Subcutaneous preadipocyte (primary cell): ENCODE data around the gene DGUOK.

DNA sequence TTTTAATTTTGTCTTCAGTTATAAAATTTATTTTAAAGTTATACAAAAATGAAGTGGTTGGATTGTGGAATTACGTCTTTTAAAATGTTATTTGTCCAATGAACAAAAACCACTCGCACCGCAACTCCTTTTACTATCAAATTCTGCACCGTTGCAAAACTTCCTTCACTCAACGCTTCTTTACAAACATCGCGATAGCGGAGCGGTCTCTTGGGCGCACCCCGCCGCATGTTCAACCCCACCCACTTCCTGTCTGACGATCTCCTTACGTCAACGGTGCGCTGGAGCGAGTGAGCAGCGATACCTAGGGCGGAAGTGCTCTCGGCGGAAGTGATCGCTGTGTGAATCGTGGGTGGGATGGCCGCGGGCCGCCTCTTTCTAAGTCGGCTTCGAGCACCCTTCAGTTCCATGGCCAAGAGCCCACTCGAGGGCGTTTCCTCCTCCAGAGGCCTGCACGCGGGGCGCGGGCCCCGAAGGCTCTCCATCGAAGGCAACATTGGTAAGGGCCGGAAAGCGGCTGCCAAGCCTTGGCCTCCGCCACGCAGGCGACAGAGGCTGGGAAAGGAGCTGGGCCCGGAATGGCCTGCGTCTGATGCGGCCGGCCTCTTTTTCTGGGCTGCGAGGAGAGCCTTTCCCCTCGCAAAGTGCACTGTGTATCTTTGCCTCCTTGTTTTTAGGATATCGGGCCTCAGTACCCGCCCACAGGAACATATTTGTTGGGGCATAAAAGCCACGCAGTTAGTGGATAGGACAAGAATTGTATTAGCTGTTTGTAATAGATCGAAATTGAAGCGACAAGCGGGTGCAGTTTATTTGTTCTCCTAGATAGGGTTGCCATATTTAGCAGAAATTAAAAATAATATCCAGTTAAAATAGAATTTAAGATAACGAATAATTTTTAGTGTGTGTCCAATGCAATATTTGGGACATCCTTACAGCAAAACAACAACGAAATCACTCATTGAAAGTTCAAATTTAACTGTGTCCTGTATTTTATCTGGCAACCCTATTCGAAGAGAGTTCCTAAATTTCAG lies at the start of gene DGUOK:
DGUOK (plus strand) TSS at position 327 of the 1,034 bp plus-strand sequence.
- CAGE, long polyA plus RNA: no peak

- CAGE, long polyA plus RNA: no peak
These were observed 52.9 kb downstream of the TET3 start for GRCh38 chr2:74037308-74038240.

- CAGE, long polyA plus RNA: no peak
These were observed 62.4 kb downstream of the TET3 start for GRCh38 chr2:74047131-74047523.

DNA sequence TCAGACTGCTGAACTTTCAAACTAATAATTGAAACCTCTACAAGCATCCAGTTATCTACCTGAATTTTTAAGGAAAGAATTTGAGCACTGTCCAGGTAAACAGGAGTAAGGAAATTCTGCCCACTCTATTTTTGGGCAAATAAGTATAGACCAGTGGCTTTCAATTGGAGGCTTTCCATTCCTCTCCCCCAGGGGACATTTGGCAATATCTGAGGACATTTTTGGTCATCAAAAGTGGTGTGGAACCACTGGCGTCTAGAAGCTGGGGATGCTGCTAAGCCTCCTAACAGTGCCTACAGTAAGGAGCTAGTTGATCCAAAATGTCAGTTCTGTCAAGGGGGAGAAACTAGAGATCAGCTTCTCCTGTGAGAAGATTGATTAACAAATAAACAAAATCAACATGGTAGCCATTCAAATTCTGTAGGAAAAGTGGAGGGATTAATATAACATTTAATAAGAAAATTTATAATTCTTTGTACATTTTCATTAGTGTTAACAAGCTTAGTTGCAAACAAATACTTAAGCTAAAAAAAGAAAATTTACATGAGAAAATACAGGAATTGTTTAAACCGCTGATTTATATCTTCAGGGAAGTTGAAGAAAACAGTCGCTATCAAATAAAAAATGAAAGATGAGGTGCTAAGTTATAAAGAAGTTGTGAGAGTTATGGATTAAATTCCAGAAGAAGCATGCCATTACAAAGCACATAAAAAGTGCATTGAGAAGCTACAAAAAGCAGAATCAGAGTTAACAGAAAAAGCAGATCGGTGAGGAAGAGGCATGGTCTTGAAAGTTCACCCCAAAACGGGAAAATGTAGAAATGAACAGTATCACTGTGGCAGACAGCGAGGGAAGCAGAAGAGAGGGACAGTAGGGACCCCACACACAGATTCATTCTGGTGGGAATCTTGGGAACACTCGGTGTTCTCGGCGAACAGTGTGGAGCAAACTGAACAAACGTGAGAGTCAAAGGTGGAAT lies 73.0 kb downstream of the TET3 start:
- CAGE, long polyA plus RNA: no peak

GRCh38 chr2:74100202-74100855 lies 47.4 kb downstream of the BOLA3 start:
- CAGE, long polyA plus RNA: no peak

- CAGE, long polyA plus RNA: no peak
These were observed 4.5 kb upstream of the BOLA3 start for GRCh38 chr2:74152182-74152709.

DNA sequence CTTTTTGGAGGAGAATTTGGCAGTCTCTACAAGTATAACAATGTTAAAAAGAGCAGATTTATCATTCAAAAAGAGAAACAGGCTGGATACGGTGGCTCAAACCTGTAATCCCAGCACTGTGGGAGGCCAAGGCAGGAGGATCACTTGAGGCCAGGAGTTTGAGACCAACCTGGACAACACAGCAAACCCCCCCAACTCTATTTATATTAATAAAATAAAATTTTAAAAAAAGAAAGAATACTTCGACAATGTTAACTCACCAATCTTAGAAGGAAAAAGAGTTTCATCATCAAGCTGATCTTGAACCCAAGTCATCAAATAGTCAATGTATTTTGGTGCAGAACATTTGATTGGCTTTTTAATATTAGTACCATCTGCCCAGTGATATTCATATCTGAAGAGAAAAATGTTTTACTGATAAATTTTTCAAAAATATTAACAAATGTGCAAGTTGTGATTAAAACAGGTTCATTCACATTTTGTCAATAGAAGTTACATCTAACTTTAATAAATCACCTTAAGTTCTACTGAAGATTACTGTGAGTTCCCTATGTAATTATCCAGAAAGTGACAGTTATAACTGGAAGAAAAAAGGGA lies 13.6 kb downstream of the MOB1A start:
- CAGE, long polyA plus RNA: no peak

GRCh38 chr2:74199417-74200400 lies 1.3 kb downstream of the MTHFD2 start:
- CAGE, long polyA plus RNA: no peak

- CAGE, long polyA plus RNA: no peak
These were observed 8.5 kb downstream of the SLC4A5 start for GRCh38 chr2:74334749-74335056.

GRCh38 chr2:74414037-74414422 lies 7.4 kb downstream of the C2orf81 start:
- CAGE, long polyA plus RNA: no peak

- CAGE, long polyA plus RNA: no peak
These were observed 6.3 kb downstream of the C2orf81 start for GRCh38 chr2:74414802-74415784.

DNA sequence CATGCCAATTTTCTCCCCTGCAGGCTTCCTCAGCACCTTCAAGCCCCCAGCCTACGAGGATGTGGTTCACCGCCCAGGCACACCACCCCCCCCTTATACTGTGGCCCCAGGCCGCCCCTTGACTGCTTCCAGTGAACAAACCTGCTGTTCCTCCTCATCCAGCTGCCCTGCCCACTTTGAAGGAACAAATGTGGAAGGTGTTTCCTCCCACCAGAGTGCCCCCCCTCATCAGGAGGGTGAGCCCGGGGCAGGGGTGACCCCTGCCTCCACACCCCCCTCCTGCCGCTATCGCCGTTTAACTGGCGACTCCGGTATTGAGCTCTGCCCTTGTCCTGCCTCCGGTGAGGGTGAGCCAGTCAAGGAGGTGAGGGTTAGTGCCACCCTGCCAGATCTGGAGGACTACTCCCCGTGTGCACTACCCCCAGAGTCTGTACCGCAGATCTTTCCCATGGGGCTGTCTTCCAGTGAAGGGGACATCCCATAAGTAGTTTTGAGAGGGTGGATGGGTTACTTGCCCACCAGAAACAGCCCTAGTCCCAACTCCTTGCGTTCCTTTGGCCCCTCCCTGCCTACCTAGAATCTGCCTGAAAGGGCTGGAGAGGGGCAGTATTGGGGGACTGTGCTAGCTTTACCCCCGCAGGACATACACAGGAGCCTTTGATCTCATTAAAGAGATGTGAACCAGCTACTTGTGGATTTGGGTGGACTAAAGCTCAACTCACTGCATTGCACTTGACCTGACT lies 2.1 kb downstream of the WBP1 start:
- CAGE, long polyA plus RNA: no peak

- CAGE, long polyA plus RNA: no peak
These were observed 3.4 kb downstream of the WBP1 start for GRCh38 chr2:74461358-74462342.

DNA sequence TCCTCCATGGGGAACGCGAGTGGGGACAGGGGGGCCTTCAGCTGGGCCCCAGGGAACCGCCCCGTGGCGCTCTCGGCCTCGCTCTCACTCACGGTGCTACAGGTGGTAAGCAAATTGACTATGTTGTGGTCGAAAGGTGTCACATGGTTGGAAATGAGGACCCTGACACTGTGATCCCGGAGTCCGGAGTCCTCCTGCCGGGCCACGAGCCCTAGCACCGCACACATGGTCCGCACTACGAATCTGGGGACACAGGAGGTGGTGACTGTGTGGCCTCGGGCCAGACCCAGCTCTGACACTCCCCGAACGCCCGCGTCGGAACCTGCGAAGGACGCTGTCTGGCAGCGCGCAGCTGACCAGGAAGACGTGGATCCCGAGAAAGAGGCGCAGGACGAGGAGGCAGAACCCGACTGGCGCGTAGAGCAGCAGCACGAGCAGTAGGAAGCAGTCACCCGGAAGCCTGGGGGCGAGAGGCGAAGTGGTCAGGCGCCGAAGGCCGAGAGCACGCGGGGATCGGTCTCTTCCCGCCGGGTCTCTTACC lies 396 bp downstream of the AUP1 start:
- CAGE, long polyA plus RNA: no peak

- CAGE, long polyA plus RNA: no peak
These were observed 4.3 kb downstream of the LOXL3 start for GRCh38 chr2:74549186-74550036.

DNA sequence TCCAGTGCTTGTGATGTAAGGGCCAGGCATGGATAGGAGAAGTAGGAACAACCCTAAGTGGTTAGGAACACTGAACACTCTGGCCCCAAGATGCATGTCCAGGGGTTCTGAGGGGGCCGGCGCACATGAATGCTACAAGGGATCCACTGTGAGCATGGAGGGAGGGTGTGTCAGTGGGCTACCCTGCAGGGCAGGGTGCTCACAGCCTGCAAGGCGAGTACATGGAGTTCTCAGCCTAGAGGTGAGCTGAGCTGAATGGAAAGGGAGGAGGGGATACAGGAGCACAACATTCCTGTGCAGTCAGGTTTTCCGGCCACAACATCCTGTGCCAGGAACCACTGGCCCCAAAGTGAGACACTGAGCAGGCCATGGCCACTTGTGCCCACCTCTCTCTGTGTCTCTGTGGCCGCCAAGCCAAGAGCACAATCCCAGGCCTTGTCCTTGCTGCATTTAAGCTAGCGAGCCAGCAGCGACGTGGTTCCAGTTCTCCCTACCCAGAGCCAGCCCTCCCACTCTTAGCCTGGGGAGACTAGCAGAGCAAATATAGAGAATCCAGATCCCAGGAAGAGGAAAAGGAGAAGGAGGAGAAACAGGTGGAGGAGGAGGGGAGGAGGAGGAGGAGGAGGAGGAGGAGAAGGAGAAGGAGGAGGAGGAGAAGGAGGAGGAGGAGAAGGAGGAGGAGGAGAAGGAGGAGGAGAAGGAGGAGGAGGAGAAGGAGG lies 6.1 kb downstream of the DOK1 start:
- CAGE, long polyA plus RNA: no peak

DNA sequence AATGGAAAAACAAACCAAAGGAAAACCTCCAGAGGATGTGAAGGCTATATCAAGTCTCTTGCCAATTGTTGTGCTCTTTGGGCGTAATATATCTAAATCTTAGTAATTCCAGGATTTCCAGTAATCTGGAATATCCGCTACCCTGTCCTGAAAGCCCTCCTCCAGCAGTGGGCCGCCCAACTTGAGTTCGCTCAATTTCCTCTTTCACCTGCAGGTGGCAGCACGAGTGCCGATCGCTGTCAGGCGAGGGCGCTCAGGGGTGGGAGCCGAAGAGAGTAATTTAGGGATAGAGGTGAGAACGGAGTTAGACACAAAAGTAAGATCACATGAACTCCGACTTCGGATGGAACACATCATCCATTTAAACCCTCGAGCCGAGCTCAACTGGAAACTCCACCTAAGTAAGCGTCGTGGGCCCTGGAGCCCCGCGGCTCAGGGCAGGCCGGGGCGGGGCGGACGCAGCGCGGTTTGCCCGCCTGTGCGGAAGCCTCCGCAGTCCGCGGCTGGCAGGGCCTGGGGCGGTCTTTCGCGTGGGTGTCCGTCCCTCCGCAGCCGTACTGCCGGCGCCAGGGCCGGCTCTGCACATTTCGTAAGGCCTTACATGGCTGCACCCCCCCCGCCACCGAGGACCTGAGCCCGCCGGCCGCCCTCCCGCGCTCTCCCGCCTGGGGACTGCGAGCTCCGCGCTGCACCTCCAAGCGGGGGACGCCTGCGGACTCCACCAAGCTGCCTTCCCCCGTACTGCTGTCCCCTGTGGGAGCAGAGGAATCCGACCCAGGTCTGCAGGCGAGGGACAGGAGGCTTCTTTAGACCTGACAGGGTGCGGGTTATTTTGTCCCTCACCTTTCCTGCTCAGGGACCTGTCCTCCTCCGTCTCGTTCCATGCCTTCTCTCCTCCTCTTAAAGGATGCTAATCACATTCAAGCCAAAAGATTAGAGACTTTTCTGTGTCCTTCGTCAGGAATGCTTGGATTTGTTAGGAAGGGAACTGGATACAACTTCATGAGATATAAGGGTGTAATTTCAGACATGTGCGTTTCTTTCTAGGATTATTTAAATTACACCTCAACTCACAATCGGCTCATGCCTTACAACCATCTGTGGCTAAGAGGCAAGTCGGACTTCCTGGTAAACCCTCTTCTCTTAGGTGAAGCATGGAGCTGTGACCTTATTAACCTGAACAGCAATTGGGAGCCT lies 61.3 kb downstream of the SEMA4F start:
- CAGE, long polyA plus RNA: no peak

DNA sequence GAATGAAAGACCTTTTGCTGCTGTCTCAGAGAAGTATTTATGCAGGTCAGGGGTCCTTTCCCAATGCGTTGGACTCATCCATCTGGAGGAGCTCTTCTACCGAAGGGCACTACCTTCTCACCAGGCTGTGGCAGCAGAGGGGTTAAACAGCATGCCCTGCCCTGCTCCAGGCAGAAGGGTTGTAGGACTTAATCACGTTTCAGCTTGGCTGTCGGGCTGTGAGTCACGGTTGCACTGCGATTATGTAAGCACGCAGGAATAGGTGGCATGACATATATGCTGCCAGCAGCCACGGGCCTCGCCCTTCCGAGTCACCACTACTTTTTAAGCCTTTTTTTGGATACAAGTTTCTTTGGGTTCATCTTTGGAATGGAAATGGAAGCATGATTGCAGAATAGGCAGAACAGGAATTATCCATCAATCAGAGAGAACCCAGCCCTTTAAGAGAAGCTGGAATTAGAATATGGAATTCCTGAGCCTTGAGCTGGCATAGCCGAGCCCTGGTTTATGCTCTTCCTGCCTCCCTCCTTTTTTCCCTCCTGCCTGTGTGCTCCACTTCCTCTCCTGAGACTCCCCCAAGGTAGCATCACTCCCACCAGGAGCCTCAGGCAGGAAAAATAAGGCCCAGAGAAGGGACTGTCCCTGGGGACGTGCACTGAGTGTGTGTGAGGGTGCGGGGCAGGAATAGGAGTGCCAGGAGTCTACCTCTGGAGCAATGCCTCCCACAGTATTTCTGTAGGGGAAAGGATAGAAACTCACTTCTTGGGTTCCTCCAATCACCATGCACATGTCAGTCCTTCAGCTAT lies 86.8 kb downstream of the SEMA4F start:
- CAGE, long polyA plus RNA: no peak

DNA sequence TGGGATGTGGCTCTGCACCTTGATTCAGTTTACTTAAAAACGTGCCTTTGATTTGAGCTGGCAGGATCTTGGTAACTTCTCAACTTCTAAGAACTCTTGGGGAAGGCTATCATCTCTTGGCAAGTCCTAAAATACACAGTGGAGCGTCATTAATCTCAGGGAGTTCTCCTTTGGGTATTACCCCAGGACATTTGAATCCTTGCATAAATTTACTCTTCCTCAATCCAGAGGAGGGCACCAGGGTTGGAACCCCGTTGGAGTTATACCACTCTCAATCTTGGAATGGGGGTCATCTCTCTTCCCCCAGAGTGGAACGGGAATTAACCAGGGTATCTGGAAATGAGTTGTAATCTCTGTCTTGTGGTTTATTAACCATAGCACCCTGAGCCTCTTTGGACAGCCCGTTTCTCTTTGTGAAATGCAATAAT lies 2.1 kb downstream of the HK2 start:
- CAGE, long polyA plus RNA: no peak

DNA sequence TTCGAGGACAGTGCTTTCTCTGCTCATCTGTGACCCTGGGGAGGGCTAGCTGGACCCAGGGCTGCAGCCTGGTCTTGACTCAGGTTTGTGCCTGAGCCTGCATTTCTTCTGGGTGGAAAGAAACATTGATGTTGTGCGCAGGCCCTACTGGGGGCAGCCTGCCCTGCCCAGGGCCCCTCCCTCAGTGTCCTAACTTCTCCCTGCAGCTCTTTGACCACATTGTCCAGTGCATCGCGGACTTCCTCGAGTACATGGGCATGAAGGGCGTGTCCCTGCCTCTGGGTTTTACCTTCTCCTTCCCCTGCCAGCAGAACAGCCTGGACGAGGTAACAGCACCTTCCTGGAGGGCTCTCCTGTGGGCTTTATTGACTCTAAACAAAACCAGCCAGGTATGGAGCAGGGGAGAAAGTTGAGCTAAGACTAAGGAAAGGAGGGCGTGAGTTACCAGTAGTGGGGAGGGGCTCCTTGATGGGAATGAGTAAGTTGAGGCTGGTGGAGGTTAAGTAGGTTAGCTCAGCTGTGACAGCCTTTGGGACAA lies 48.1 kb downstream of the HK2 start:
- CAGE, long polyA plus RNA: no peak